NALM6 (cell line): ENCODE data around the genes MYH13, MYH2 and TMEM220.

- PRO-cap = no peak
Measured at GRCh38 chr17:8463468-8463875, 27.8 kb downstream of the NDEL1 start.

- PRO-cap = no peak
Measured at GRCh38 chr17:8482330-8482945, 46.8 kb downstream of the NDEL1 start.

GRCh38 chr17:8543090-8543532 lies 87.4 kb downstream of the MYH10 start:
- PRO-cap = no peak

- PRO-cap = no peak
Measured at GRCh38 chr17:8874215-8874560, 6.7 kb upstream of the PIK3R6 start.

GRCh38 chr17:8927210-8927563 lies 38.3 kb downstream of the PIK3R5 start:
- PRO-cap = no peak

DNA sequence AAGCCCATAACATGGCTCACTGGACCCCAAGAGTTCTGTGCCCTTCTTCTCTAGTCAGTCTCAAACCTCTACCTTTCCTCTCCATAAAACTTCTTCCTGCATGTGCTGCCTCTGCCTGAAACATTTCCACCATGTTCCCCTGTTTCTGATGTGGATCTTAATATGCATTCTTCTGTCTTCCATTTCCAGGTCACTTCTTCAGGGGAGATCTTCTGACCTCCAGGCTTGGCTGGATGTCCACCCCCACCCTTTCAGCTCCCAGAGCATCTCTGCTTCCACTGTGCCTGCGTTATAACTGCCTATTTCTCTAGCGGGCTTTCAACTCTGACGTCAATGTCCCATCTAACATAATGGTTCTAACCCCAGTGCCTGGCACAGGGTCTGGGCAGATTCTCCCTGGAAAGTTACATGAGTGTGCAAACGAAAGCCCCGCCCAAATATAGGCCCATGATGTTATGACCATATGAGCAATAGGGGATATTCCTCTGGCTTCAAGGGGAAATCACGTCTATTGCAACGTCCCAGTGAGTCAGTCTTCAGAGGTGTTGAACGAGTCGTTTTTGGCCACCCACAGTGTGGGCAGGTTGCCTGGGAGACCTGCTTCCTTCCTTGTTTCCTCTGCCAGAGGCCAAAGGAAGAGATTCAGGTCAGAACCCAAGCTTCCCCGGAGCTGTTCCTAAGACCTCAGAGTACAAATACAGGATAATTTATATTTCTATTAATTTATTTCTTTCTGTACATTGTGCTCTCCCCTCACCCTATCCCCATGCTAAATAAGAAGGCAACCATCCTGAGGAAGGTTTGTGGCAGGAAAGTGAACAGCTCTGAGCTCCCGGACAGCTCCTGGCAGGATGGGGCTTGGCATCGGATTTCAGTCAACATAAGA lies 30.4 kb downstream of the PIK3R5 start:
- PRO-cap = no peak

DNA sequence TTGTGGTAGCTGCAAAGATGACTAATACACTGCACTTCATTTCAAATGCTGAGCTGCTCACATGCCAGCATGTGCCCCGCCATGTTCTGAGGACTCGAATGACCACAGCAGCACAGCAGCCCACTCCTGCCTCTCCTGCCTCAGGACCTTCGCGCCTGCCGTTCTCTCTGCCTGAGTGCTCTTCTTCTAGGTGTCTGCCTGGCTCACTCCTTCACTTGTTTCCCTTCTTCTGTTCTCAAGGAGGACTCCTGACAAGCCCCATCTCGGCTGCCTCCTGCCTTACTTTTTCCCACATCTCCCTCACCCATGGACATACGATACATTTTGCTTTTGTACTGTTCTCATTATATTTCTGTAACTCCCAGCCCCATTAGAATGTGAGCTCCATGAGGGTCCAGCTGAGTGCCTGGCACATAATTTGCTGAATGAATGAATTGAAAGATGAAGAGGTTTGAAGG lies 18.9 kb downstream of the PIK3R5 start:
- PRO-cap = no peak

- PRO-cap = no peak
Measured at GRCh38 chr17:9217560-9218227, 196.4 kb downstream of the NTN1 start.

DNA sequence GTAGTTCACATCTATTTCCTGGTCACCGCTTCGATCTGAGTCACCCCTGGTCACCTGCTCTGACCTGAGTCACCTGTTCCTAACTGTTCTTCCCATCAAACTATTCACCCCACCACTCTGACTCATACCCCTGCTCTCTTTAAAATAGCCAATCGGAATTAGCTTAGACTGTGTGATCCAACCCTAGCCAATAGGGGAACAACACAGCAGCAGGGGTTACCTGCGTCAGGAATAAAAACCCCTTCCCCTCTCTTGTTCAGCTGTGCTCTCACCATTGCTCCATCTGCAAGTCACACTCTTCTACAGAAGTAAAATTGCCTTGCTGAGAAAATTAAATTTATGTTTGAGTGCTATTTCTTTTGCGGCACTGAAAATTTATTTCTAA lies 240.6 kb downstream of the STX8 start:
- PRO-cap = no peak

DNA sequence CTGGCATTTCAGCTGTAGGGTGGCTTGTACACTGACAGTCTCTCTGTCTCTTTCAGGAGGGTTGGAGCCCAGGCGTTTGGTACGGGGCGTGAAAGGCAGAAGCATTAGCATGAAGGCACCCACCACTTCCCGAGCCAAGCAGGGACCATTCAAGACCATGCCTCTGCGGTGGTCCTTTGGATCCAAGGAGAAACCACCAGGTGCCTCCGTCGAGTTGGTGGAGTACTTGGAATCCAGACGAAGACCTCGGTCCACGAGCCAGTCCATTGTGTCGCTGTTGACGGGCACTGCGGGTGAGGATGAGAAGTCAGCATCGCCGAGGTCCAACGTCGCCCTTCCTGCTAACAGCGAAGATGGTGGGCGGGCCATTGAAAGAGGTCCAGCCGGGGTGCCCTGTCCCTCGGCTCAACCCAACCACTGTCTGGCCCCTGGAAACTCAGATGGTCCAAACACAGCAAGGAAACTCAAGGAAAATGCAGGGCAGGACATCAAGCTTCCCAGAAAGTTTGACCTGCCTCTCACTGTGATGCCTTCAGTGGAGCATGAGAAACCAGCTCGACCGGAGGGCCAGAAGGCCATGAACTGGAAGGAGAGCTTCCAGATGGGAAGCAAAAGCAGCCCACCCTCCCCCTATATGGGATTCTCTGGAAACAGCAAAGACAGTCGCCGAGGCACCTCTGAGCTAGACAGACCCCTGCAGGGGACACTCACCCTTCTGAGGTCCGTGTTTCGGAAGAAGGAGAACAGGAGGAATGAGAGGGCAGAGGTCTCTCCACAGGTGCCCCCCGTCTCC lies 63.3 kb downstream of the DHRS7C start:
- PRO-cap = no peak

DNA sequence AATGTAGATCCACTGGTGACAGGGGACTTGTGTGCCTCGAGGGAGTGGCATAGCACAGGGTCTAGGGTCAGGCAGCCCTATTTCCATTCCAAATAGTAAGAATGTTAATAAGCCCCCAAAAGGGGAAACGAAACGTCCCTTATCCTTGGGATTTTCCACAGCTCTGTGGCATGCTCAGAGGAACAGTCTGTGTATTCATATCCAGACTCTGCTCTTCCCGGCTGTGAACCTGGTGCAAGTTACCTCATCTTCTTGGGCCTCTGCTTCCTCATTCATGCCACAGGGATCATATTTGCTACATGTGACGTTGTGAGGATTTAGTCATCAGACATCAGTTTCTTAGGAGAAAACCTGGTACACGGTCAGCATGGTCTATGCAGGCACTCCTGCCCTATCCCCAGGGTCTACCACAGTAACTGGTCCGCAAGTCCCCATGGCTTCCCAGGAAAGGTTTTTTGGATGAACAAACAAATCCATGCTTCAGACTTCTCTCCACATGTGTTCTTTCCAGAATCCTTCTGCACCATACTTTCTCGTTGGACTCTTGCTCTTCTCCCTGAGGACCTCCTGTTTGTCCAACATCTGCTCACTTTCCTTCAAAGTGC lies 17.5 kb downstream of the GLP2R start:
- PRO-cap = no peak

DNA sequence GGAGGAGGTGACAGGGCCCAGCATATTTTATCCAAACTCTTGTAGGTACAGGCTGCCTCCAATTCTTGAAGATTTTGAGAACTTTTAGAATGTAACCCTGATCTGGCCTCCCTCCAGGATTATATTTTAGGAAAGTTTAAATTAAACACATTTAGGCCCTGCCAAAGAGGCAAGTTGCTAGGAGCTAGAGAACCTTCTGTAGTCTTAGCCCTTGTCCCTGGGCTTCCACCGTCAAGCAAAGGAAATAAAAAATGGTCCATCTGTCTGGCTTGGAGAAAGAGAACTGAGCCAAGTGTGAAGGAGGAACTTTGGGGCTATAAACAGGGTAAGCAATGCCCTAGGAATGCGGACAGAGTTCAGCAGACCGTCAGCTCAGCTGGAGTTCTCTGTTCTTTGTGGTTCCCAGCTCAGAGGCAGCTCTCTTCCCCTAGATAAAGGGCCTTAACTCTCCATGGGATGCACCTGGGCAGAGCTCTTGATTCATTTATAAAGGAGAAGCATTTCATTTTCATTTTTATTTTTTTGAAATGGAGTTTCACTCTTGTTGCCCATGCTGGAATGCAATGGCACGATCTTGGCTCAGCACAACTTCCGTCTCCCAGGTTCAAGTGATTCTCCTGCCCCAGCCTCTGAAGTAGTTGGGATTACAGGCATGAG lies 29.6 kb downstream of the RCVRN start:
- PRO-cap = bidirectional peak, plus-strand start at position 538 of the sequence, minus-strand start at position 375 of the sequence

- PRO-cap = no peak
Measured at GRCh38 chr17:9926392-9926933, 21.4 kb upstream of the RCVRN start.

- PRO-cap = no peak
Measured at GRCh38 chr17:10069308-10069620, 129.1 kb downstream of the GAS7 start.

DNA sequence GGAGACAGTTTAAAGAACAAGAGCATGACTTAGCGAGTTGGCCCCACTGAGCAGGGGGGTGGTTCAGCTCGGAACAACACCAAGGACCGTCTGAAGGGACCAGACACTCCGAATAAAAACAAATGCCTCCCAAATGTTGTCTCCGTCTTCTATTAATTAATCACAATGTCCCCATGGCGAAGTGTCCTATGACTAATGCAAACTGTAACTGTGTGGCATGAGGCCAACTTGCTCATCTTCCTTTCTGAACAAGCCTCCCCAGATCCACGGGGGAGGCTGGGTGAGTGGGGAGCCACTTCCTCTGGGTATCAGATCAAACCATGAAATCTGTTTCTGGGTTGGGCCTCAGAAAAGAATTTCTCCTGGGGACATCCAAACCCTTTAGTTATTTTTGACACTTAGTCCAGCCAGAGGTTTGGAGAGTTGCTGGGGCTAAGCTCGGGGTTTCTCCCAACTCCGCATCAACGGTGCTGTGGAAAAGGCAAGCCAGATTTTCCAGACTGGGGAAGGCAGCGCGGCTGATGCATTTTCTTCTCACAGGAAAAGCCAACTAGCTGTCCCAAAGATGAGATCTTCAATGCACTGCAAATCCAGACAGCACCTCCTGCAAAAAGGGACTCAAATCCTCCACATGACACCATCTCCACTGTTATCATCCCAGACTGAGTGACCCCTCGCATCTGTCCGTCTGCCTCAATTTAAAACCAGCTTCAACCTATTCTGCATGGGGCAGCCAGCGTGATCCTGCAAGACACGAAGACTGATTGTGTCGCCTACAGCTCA lies 62.3 kb downstream of the GAS7 start:
- PRO-cap = no peak

DNA sequence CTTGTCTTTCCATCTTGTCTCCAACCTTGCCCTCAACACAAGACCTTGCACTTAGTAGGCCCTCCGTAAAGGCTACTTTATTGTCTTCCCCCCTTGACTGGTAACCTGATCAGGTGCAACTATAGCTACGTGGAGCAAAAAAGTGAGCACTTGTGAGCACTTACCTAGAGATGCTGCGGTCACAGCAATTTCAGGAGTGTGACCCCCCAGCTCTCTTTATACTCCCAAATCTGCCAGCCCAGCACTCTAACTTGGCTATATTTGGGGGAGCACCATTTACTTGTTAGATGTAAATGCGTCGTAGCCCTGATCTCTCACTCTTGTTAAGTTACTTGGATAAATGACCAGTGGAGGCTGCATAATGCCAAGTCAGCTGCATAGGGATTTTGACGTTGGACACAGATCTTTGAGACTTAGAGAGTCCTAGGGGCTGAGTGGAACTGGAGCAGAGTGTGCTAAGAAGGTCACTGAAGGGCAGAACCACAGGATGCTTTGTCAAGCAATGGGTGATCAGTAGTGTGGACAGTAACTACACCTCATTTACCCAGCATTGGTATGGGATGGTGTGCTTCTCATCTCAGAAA lies at the start of gene MYH13:
Gene MYH13, minus strand, starts transcription at position 192 of the 584 bp plus-strand sequence.
- PRO-cap = no peak

DNA sequence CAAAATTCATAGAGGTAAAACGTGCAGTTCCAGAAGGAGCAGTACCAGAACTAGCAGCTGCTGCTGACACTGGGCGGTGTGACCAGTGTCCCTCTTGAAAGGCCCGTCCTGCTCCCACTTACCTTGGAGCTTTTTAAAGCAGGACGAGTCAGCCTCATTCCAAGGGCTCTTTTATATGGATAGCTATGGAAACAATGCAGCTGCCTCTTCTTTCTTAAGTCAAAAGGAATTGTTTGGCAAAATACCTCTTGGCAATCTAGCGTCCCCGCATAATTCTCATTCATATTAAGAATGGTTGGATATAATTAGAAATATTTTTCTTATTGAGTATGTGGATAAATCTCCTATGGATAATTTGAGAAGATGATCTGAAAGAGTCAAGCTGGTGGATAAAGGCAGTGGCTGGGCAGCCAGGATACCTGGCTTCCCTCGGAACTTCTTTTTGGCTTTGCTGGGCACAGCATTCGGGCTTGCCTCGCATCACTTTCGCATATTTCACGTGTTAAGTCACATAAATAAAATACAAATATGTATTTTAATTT lies at the start of gene MYH2:
Gene MYH2, minus strand, starts transcription at position 145 of the 542 bp plus-strand sequence.
- PRO-cap = no peak

DNA sequence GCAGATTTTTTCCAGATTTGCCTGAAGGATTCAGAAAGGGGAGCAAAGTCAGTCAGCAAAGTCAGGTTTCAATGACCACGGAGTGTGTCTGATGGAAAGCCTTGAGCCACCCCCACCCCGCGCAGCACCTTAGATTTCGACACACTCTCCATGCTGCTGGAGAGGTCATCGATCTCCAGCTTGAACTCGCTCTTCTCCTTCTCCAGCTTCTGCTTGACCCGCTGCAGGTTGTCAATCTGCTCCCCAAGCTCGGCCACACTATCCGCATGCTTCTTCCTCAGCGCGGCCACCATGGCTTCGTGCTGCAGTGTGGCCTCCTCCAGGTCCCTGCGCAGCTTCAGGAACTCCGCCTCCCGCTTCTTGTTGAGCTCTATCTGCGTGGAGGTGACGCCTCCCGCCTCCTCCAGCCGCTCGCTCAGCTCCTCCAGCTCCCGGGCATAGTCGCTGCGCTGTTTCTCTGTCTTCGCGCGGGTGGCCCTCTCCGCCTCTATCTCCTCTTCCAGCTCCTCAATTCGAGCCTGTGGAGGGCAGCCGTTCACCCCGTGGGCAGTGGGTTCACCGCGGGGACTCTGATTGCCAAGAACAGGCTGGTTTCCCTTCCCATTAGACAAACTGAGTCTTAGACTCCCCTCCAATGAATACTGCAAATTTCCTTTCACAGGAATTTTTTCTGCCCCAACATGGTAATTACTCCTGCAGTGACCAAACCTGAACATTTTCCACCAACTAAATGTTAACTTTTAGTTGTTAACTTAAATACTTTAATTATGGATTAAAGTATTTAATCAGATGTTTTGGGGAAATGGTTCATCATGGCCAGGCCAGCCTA lies 19.0 kb downstream of the MYH3 start:
- PRO-cap = no peak

GRCh38 chr17:10728935-10729388 lies 861 bp downstream of the TMEM220 start:
- PRO-cap = no peak

GRCh38 chr17:10729389-10730188 lies at the start of gene TMEM220:
TMEM220 (minus strand) TSS chr17:10730023.
- PRO-cap = bidirectional peak, plus-strand start at chr17:10729787, minus-strand start at chr17:10729694; bidirectional peak, plus-strand start at chr17:10730128, minus-strand start at chr17:10730085